AG09319 (cell line): ENCODE measurements around the genes RCN3, IRF3 and PNKP.

DNA sequence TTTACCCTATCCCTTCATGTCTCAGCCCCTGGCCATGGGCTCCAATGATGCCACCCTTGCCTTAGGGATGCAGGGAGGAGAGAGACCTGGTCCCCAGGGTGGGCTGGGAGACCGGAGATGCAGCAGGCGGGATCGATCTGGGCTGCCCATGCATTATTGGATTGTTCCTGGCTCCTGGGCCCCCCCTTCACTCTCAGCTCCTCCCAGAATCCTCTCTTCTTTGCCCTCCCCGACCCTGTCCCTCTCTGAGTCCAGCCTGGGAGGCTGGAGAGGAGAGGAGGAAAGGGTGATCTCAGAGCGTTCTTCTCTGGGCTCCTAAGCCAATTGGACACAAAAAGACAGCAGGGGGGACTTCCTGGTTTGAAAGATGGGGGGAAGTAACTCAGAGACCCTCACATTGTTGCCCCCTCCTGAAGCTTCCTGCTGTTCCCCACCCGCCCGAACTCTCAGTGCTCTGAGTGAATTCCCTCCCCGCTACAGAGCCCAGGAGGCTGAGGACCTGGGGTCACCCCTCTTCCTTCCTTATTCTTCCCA is 5.9 kb downstream of the KASH5 start:
- RRBS, result no CpG with 5 or more reads among the region's 8 CpGs

GRCh38 chr19:49413176-49413790 is 10.0 kb downstream of the PTH2 start:
- RRBS, result no CpG with 5 or more reads among the region's 12 CpGs

DNA sequence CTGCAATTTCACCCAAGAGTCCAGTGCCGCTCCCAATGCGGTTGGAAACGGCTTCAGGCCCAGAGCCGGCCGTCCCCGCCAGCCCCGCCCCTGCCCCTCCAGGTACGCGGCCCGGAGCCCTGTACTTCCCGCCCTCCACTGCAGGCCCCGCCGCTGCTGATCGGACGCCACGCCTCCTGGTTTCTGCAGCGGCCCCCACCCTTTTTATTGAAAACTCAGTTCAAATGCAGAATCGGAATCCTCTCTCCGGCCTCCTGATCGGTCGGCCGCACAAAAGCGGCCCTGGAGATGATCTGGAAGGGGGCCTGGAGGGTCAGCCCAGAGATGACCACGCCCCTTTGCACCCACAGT is 3.1 kb downstream of the GFY start:
- RRBS, result 3% methylated on average over 7 of the region's 24 CpGs

DNA sequence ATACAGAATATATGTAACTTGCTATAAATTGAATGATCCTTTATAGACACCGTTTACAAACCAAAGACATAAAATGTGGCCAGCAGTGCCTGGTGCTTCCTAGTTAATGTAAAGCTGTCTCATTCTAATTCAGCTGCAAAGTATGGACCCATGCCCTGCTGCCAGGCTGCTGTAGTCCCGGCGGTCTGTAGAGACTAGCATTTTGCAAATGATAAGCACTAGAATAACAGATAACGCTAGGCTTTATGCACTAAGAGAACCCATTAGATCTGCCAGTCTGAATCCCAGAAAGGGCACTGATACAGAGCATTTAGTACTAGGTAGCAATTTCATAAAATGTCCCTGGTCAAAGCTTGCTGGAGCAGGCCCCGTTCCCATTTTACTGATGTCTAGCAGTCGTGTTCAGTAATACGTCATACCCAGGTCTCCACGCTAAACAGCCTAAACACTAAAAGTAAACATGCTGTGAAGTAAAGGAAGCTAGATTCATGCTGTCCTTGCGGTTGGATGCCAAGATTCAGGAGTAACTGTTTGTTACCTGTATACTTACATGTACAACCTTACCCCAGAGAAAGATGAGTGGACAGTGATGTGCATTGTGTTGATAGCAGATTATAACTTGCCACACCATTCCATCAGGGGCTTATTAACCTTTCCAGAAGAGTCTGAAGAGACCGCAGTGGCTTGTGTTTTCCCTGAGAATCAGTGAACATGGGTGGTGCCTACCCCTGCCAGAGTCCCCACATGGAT is 3.7 kb upstream of the RPS11 start:
- RRBS, result no CpG with 5 or more reads among the region's 10 CpGs

DNA sequence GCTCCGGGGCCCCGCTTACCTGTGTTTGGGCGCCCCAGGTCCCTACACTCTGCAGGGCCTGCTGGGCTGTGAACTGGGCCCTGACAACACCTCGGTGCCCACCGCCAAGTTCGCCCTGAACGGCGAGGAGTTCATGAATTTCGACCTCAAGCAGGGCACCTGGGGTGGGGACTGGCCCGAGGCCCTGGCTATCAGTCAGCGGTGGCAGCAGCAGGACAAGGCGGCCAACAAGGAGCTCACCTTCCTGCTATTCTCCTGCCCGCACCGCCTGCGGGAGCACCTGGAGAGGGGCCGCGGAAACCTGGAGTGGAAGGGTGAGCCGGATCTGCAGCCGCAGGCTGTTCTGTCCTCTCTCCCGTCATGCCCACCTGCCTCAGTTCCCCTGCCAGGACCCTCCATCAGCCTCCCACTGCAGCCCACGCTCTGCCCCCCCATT is 1.7 kb downstream of the FCGRT start:
- RRBS, result no CpG with 5 or more reads among the region's 21 CpGs

DNA sequence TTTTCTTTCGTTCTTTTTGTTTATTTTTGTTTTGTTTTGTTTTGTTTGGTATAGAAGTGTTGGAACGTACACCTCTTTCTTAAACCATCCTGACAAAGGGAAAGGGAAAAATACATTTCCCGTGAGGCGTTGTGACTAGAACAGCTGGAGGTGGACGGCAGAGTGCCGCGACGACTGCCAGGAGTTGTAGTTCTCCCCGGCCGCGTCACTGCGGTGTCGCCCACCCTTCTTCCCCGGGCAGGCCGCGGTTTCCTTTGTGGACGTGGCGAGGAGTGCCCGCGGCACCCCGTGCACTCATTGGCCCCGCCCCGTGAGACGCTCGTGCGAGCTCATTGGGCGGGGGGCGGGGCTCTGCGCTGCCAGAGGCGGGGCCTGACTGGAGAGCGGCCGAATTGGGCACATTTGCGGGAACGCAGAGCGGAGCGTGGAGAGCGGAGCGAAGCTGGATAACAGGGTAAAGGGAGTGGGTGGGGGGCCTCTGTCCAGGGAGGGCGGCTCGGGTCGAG is at the start of gene RCN3:
RCN3 (plus strand) TSS at position 399 of the 506 bp plus-strand sequence.
- RRBS, result no CpG with 5 or more reads among the region's 41 CpGs

DNA sequence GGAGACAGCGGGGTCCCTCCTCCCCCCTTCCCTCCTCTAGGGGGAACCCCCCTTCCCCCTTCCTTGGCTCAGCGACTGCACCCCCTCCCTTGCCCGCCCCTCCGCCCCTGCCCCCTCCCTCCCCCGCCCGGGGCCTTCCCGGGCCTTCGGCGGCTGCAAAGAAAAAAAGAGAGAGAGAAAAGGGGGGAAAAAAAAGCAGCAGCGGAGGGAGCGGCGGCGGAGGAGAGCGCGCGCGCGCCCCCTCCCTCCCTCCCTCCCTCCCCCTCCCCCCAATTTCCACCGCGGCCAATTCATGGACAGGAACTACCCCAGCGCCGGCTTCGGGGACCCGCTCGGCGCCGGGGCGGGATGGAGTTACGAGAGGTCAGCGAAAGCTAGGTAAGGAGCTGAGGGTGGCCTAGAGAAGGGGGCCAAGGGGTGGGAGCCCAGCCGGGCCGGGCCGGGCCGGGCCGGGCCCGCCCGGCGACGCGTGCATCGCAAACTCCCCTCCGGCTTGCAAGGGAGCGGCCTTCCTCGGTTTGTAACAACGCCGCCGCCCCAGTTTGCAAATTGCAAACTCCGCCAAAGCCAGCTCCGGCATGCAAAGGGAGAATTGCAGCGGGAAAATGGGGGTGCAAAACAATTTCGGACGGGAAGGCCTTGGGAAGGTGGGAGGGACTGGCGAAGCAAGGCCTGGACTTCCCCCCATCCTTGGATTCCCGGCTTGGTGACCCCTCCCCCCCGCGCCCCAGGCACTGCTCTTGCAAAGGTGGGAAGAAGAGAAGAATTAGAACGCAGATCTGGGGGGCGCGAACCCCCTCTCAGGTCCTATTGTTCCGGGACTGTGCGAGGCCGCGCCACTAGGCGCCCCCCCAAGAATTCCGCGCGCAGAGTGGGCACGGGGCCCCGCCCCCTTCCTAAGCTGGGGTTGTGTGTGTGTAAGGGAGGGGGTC is 647 bp downstream of the PRR12 start:
- RRBS, result 3% methylated on average over 10 of the region's 69 CpGs

- RRBS, result 83% methylated on average over 8 of the region's 48 CpGs
Measured at GRCh38 chr19:49594444-49595188, 3.6 kb downstream of the PRR12 start.

DNA sequence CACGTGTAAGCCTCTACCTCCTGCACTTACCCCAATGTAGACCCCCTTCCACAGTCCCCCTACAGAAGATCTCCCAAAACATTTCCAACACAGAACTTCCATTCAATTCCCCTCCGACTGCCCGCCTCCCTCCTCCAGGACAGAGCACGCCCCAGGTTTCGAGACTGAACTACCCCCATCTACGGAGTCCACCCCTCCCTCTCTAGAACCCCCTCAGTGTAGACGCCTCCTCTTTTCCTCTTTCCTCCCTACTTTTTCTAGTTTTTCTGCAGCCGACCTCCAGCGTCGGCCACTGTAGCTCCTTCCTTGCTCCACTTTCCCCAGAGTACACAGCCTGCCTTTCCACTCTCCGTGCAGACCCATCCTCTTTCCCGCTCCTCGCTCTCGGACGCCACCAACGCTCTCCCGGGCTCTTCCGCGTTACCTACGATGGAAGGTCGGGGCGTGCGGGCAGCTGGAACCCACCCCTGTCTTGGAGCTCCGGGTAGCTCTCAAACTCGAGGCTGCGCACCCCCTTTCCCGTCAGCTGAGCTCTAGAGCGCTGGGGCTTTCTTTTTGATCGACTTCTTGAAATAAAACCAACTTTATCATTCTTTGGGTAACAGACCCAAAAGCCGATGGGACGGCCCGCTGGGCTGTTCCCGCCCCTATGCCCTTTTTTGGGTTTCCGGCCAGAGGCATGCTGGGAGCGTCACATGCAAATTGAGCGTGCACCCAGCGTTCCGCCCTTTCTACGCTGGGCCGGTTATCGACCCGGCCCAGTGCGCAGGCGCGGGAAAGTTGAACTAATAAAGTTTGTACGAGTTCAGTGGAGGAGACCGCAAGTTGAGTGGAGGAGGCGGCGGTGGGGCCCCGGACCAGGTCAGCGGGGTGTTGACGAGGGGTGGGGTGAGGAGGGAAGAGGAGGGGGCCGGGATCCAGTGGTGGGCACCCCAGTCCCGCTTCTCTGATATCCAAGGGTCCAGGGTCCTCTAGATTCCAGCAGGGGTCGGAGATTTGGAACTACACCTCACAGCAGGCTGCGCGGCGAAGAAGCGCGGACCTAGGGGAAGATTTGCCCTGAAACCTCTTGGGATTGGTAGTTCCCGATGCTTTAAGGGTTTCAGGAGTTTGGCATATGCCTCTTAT is at the start of gene IRF3:
IRF3 (minus strand) TSS at position 651 of the 1,128 bp plus-strand sequence.
- RRBS, result under 1% methylated on average over 23 of the region's 61 CpGs

DNA sequence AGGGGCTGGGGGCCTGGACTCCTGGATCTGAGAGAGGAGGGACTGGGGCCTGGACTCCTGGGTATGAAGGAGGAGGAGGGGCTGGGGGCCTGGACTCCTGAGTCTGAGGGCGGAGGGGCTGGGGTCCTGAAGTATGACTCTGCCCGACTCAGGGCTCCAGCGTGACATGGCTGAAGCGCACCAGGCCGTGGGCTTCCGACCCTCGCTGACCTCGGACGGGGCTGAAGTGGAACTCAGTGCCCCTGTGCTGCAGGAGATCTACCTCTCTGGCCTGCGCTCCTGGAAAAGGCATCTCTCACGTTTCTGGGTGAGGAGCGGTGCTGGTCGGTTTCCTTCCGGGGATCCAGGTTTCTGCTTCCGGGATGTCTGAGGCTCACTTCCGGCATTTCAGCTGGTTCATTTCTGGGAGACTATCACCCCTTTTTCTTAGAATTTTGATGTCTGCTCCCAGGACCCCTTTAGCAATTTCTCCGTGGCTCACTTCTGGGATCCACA is 1.2 kb downstream of the CPT1C start:
- RRBS, result no CpG with 5 or more reads among the region's 17 CpGs

DNA sequence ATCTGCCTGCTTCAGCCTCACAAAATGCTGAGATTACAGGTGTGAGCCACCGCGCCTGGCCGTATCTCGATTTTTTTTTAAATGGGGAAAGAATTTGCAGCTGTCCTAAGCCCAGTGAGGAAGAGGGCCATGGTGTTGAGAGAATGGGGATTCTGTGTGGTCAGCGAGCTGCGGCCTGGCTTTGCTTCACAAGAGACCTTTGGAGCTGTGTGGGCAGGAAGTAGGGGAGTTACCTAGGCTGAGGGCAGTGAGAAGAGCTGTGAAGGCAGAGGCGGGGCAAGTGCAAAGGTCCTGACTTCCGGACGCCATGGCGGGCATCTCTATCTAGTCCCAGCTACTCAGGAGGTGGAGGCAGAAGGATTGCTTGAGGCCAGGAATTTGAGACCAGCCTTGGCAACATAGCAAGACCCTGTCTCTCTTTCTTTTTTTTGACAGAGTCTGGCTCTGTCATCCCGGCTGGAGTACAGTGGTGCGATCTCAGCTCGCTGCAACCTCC is 4.9 kb downstream of the AP2A1 start:
- RRBS, result no CpG with 5 or more reads among the region's 13 CpGs

- RRBS, result no CpG with 5 or more reads among the region's 30 CpGs
Measured at GRCh38 chr19:49817000-49817723, 927 bp upstream of the MED25 start.

GRCh38 chr19:49826126-49827075 is 8.3 kb downstream of the MED25 start:
- RRBS, result no CpG with 5 or more reads among the region's 39 CpGs

DNA sequence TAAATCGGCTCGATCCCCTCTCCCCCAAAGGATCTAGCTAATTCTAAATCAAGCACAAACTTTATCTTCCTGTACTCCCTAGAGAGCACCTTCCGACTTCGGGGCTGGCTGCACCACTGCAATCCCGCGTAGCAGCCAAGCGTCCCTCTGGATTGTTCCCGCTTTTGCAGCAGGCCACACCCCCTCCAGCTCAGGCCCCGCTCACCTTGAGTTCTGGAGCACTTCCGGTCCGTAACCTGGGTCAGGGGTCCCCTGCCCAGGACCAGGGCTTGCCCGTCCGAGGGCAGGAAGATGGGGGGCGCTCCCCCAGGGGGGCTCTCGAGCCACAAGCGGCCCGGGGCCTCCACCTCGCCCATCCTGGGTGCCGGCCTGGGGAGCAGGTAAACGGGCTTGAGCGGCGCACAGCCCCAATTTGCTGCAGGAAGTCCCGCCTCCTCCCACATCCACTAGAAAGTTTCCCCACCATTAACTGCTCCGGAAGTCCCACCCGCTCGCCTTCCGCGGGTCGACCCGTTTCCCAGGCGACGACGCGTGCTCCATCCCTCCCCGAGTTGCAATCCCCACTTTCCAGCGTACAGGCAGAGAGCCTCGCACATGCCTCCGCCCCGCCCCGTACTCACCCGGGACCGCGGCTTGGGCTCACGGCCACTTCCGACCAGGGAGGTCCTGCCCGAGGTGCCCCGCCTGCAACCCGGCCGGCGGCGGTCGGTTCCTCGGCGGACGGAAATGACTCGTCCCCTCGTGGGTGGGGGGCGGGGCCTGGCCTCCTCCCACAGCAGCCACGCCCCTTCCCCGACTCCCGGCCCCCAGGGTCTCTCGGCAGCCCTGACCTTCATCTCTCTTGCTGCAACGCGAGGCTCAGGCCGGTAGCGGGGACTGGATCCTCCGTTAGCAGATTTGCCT is at the start of gene PNKP:
PNKP (minus strand) TSS at position 728 of the 903 bp plus-strand sequence.
- RRBS, result 1% methylated on average over 13 of the region's 67 CpGs

DNA sequence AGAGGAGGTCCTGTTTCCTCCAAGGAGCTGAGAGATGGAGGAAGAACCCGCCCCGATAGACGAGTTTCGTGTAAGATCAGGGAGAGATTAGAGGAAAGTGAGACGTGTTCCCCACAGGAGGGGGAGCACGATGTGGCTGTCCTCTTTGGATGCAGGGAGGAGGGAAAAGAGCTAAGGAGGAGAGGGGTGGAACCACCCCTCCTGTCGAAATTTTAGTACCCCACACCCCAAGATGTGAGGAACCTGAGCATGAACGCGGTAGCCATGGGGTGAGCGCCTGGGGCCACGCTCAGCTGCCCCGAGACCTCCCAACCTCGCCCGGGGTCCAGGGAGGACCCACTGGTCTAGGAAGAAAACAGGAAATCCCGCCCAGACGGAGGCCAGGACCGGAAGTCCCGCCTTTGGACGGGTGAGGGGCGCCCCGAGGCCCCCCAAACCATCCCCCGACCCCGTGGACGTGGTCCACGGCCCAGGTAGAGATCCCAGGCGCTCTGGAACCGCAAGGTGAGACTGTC is 1.2 kb downstream of the AKT1S1 start:
- RRBS, result 2% methylated on average over 4 of the region's 27 CpGs

GRCh38 chr19:49932998-49933677 is 3.8 kb upstream of the NUP62 start:
- RRBS, result no CpG with 5 or more reads among the region's 19 CpGs

DNA sequence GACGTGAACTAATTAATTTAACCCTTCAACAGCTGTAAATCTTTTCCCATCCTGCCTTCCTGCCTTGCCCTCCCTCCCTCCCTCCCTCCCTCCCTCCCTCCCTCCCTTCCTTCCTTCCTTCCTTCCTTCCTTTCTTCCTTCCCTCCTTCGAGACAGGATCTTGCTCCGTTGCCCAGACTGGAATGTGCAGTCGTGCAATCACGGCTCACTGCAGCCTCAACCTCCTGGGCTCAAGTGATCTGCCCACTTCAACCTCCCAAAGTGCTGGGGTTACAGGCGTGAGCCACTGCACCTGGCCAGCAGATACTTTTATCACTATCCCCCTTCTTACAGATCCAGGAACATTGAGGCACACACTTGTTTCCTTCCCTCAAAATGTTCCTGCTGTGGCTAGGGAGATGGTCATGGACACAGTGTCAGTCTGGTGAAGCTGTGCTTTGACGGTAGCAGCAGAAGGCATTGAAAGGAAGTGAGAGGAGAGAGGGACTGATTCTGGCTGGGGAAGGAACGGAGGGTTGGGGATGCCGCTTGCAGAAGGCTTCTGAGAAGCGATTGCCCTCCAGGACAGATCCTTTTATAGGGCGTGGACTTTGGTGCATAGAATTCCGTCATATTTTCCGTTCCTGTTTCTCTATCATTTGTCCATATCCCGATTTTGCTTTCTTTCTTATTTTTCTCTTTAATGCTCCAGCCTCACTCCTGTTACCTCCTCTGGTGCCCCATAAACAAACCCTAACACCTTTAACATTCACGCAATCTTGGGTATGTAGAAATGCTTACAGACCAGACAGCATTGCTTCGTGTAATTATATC is 14.2 kb upstream of the MYH14 start:
- RRBS, result no CpG with 5 or more reads among the region's 16 CpGs

DNA sequence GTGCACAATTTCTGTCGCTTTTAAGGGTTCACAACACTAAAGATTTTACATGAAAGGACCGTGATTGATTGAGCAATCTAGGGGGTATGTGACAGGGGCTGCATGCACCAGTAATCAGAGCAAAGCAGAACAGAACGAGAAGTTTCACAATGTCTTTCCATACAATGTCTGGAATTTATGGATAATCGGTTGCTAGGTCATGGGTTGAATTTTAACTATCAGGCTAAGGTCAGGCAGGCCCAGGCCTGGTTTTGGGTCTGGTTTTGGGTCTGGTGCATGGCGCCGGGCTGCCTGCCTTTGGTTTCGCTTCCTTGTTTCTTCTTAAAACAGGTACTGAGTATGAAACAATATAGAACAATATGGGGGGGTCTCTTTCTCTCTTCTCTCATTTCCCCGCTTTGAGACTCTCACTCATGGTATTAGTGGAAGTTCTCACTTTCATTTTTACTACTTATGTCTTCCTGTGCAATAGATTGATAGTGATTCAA is 18.0 kb upstream of the KCNC3 start:
- RRBS, result no CpG with 5 or more reads among the region's 8 CpGs

- RRBS, result no CpG with 5 or more reads among the region's 10 CpGs
Measured at GRCh38 chr19:50362697-50363414, 2.6 kb downstream of the NAPSA start.